Sciatic nerve (tissue), 1 donor: ENCODE results near the gene WDR88.

DNA sequence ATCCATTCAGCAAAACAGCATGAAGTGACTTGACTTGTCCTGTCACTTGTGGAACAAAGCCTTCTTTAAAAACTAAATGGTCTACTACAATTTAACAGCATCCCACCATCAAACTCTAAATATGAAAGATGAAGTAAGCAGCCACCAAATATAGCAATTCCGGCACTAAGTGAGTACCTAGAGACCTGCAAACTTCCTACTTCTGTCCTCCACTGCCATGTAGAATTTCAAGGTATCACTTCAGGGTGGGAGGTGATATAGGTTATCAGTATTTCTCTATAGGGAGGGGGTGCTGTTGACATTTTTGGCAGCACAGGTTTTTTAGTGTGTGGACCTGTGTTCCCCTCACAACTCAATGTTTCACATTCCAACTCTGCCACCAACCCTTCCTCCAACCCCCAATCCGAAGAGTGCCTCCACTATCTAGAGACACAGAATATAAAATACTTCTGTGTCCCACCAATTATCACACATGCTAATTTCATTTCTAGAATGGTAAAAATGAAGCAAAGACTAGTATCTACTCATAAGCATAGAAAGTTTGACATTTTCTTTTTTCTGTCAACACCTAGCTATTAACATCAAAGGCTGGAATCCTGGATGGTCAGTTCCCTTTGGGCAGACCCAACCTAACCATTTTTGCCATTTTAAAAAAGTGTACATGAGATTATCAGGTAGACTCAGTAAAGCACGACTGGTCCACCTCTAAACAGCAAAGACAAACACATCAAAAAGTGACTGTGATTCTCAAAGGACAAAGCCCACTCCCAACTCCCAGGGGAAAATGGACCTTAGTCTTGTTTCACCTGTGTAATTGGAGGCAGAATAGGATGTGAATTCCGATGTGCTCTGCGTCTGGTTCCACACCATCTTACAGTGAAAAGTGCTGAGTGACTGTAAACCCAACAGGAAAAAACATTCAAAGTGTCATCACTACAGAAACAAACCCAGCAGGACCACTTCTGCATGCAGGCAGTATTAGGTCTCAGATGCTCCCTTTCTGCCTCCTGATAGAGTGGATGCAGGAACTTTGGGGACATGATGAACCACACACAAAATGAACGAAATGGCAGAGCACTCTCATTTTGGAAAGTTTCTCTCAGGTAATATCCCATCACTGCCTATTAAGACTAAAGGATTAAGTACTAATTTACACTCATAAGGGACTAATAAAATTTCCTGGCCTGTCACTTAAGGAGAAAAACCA is 6.8 kb downstream of the UQCRFS1 start:
- PRO-cap = no peak

GRCh38 chr19:29528319-29529091 is 2.7 kb downstream of the VSTM2B start:
- PRO-cap = no peak

- PRO-cap = no peak
Measured at GRCh38 chr19:29587792-29588184, 18.3 kb upstream of the POP4 start.

GRCh38 chr19:29837462-29837932 is 25.7 kb downstream of the CCNE1 start:
- PRO-cap = no peak

GRCh38 chr19:29969631-29970188 is 27.7 kb downstream of the URI1 start:
- PRO-cap = no peak

- PRO-cap = unidirectional peak, minus-strand start at chr19:30161337
Measured at GRCh38 chr19:30161250-30161449, 211.0 kb upstream of the ZNF536 start.

DNA sequence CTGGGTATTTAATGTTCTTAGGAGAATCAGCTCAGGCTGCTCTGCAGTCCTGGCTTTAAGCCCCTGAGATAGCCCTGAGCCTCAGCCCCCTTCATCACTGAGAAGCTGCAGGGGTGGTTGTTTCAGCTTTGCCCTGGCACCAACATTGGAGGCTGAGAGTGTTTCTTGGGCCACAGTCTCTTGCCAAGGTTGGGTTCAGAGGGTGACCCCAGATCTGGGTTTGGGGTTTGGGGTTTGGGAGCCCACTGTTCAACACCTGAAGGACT is 66.8 kb upstream of the ZNF536 start:
- PRO-cap = no peak

DNA sequence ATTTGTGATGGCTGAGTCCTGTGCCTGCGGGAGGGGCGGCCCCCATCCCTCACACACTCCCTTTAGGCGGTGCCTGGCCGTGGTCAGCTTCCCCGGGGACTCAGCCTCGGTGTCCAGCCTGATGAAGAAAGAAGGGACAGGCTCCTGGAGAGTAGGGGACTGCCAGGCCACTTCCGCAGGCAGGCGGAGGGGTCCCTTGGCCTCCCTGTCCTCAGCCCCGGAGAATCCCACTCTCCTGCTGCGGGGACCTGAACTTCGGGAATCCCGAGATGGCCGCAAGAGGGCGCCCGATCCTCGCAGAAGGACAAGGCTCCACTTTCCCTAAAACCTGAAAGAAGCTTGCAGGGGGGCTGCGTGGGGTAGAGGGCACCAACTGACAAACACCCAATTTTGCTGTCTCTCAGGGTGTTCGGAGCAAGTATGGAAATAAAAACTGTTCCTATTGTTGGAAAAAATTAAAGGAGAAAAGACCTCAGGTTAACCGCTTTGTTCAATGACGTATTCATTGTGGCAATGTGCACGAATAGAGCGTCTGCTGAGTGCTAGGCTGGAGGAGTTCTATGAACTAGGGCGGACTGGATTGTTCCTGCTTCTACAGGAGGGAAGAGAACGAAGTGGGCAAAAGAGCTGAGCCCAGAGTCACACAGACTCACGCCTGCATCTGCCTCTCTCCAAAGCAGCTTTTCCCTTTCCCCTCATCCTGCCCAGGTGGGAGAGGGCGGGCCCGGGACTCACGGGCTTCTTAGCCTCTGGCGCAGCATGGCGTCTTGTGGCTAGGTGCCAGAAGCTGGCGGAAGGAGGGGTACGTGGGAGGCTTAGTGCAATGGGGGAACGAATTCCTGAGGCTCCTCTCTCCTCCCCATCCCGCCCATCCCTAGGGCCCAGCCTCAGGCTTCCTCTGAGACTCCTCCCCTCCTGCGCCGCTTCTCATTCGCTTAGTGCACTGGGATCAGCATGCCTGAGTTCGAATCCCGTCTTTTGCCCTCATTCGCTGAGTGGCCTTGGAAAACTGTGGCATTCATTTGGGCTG is 297.5 kb downstream of the ZNF536 start:
- PRO-cap = no peak

DNA sequence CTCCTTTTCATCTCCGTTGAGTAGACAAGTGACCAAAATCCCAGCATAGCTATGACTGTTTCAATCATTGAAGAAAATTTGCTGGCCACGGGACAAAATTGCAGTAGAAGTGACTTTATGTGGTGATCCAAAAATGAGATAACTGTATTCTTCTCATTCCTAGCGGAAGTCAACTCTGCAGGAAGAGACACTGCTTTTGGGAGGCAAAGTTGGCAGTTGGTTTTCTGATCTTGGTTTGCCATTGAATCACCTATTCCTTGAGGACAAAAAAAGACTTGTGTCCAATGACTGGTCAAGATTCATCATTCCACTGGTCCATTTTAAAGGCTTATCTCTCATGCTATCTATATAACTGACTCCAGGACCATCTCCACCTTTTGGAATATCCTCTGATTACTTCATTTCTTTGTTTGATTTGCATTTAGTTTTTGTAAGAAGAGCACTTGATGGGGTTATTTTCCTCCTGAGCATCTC is 454.3 kb downstream of the ZNF536 start:
- PRO-cap = no peak

DNA sequence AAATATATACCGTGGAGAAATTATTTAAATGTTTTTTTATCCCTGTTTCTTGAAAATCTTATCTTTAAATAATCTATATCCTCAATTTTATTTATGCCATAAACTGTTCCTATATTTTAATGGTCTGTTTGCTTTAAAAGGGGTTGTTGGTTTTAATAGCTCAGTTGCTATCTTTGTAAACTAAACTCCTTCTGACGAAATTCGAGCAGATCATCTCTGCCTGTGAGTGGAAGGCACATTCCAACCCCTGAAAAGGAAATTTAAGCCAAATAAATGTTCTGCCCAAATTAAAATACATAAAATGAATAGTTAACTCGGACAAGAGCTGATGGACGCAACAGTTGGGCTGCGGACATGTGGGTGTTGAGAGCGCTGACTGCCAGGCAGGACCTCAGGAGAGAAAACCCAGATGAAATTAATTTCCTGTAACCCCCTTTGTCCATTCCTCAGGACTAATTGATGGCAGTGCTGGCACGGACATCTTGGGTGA is 86.6 kb downstream of the TSHZ3 start:
- PRO-cap = no peak

DNA sequence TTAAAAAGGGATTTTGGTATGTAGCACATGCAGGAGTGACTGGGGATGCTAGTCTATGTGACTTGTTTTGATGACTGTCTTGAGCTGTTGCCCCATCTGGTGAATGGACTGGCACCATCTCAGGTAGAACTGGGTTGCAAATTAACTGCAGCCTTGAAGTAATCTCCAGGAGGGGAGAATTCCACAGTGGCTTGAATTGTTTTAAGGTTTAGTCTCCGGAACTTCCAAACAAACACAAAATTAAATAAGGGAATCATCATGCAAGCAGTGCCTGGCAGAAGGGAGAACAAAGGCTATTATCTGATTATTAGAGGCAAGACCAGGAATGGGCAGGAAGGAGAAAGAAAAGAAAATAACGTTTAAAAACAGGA is 258.6 kb upstream of the ZNF507 start:
- PRO-cap = unidirectional peak, plus-strand start at position 175 of the sequence

GRCh38 chr19:32091163-32091869 is 254.1 kb upstream of the ZNF507 start:
- PRO-cap = no peak

DNA sequence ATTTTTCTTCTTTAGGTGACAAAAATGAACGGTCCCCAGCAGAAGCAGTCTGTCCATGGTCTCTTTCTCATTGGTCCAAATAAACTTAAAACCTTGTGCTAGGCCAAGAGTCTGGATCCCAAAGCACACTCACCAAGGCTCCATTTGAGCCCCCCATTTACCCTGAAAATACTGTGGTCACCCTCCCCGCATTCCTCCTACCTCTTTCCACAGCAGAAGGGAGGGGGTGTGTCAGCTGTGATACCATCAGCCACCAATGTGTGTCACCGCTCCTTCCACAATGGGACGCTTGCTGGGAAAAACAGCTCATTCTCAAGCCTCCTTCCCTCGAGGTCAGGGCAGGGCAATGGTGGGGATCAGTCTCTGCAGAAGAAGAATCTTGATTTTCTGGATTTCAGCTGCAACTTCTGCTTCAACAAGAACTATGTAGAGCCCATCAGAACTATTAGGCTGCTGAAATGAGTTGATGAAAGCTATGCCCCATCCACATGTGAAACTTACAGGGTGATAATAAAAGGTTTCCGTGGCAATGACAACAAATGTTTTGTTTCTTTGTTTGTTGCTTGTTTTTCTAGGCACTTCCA is 26.5 kb upstream of the ZNF507 start:
- PRO-cap = no peak

DNA sequence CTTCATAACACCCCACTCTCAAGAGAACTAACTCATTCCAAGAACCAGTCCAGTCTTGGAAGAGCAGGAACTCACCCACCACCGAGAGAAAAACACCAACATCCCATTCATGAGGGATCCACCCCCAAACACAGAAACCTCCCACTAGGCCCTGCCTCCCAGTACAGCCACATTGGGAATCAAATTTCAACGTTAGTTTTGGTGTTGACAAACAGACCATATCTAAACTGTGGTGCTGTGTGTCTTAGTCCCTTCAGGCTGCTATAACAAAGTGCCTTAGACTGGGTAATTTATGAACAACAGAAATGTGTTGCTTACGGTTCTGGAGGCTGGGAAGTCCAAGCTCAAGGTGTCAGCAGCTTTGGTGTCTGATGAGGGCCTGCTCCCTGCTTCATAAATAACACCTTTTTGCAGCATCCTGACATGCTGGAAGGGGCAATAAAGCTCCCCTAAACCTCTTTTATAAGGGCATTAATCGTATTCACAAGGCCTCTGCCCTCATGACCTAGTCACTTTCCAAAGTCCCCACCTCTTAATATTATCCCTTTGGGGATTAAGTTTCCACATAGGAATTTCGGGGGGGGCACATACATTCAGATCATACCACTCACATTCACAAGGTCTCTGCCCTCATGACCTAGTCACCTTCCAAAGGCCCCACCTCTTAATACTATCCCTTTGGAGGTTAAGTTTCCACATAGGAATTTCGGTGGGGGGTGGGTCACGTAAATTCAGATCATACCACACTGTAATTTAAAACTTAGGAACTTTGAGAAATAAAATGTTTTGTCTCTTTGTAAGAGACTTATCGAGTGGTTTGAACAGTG is 27.4 kb downstream of the ZNF507 start:
- PRO-cap = no peak

DNA sequence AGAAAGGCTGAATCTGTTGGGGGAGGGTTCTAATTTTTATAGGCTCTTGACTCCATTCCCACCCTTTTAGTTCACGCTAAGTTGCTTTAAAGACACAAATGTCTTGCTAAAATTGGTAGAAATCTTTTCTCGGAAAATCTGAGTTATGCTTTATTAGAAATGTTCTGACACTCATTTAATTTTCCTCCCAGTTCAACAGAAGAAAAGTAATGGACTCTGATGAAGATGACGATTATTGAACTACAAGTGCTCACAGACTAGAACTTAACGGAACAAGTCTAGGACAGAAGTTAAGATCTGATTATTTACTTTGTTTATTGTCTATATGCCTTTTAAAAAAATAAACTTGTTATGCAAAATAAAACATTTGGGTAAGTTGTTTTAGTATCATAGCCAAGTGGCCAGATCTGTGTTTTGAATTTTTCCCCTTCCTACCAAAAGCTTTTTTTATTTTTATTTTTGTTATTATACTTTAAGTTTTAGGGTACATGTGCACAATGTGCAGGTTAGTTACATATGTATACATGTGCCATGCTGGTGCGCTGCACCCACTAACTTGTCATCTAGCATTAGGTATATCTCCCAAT is 6.2 kb downstream of the PDCD5 start:
- PRO-cap = no peak

GRCh38 chr19:32649553-32649888 is 25.5 kb downstream of the ANKRD27 start:
- PRO-cap = no peak

GRCh38 chr19:32933469-32934399 is 38.0 kb downstream of the CEP89 start:
- PRO-cap = no peak

DNA sequence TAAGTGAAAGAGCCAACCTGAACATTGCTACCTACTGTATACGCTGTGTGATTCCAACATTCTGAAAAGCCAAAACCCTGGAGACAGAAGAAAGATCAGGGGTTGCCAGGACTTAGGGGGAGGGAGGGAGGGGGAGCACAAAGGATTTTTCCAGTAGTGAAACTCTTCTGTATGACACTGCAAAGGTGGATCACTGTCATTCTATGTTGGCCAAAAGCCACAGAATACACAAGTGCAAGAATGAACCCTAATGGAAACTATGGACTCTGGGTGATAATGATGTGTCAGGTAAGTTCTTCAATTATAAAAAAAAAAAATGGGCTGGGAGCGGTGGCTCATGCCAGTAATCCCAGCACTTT is 36.9 kb downstream of the FAAP24 start:
- PRO-cap = no peak

DNA sequence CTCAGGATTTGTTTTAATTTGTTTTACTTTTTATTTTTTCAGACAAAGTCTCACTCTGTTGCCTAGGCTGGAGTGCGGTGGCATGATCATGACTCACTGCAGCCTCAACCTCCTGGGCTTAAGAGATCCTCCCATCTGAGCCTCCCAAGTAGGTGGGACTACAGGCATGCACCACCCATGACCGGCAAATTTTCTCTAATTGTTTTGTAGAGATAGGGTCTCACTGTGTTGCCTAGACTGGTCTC is 37.3 kb downstream of the FAAP24 start:
- PRO-cap = no peak

DNA sequence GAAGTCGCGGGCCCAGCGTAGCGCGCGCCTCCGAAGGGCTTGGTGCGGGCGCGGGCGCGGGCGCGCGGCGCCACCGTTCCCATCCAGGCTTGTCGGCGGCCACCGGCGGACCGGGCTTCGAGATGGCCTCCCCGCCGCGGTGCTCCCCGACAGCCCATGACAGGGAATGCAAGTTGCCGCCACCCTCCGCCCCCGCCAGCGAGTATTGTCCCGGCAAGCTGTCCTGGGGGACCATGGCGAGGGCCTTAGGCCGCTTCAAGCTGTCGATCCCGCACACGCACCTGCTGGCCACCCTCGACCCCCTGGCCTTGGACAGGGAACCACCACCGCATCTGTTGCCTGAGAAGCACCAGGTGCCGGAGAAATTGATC is at the start of gene WDR88:
WDR88 (plus strand) TSS at position 67 of the 371 bp plus-strand sequence.
- PRO-cap = no peak